ENCODE measurements around a stretch of chr13.

DNA sequence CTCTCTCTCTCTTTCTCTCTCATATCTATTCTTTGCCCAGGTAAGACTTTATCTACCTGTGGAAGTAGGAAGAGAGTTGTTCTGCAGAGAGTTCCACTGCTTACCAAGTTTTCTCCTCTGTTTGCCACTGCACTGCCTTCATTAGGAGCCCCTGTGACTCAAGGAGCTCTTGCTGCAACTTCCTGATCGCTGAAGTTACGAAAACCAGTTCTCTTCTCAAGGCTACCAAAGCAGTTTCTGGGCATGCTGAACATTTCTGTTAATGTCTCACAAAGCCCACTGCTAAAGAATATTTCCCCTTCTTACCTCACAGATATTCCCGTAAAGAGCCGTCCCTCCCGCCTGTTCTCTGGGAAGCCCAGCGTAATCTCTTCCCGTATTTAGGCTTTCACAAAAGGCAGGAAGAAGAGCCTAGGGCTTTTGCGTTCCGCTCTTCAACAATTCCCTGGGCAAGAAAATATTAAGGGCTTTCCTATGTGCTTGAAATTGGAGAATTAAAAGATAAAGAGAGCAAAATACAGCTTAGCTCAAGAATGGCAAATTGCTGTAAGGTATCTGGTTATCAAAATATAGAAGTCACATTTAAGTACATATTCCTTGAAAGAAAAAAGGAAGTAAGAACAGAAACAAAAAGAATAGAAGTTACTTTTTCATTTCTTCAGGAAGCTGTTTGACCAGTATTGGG, 82.7 kb upstream of the OXGR1 start:
- PRO-cap = no peak

DNA sequence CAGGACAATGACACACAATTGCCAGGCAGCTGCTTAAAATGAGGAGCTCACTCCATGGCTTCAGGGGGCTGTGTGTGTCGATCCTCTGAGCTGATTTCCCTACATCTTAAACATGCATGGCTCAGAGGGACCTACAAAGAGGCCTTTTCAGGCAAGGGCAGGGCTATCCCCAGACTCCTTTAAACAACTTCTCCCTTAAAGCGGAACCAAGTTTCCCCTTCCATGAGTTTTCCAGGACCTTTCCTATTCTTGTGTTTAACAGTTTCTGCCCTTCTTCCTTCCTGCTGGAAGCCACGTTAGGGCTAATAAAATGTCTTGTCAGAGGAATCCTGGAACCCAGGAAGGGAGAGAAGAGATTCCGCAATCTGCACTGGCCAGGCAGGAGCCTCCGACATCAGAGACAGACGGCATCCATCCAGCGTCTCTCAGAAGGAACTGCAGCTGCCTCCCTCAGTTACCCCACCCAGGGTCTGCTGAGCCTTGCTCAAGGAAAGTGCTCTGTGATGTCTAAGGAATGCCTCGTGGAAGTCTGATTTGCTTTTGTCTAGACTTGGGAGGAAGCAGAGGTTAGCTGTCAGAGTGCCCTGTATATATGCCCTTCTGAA, 107.2 kb upstream of the MBNL2 start:
- PRO-cap = no peak

DNA sequence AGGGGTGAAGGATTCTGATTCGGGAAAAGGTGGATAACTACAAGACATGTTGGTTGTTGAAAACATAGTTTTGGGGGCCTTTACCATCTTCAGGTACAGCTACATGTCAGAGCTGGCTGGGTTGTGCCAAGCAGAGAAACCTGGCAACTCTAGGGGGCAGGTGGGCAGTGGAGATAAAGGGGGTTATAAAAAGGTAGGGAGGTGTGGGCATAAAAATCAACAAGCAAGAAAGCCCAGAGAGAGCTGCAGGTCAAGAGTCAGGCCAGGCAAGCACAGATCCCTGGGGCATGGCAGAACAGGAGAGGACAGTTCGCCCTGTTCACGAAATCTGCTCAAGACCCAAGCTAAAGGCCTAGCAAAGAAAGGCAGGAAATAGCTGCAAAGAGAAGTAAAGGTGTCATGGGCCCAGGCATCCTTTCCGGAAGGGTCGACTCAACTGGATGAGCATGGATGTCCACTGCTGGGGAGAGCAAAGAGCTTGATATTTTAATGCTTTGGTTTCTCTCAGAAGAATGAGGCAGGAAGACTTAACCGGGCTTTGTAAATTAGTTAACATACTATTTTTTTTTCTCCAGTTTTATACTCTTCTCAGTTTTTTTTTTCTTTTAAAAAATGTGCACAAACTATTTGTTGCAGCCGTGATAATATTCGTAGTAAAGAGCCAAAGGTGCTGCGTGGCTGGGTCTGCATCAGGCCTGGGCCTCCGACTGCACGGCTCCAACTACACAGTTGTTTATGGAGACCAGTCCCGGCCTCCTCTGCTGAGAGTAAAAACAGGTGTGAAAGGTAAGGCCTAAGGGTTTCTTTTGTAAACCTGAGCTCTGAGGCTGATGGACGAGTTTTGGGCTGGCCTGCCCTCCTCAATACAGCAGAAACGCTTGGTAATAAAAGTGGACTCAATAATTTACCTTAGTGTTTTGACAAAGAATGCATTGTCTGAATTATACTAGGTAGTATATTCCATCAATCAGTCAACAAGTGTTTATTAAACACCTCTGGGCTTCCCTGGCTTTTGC, 3.6 kb downstream of the MBNL2 start:
- PRO-cap = no peak

- PRO-cap = no peak
Observed at GRCh38 chr13:97234131-97235362, 12.4 kb downstream of the MBNL2 start.

DNA sequence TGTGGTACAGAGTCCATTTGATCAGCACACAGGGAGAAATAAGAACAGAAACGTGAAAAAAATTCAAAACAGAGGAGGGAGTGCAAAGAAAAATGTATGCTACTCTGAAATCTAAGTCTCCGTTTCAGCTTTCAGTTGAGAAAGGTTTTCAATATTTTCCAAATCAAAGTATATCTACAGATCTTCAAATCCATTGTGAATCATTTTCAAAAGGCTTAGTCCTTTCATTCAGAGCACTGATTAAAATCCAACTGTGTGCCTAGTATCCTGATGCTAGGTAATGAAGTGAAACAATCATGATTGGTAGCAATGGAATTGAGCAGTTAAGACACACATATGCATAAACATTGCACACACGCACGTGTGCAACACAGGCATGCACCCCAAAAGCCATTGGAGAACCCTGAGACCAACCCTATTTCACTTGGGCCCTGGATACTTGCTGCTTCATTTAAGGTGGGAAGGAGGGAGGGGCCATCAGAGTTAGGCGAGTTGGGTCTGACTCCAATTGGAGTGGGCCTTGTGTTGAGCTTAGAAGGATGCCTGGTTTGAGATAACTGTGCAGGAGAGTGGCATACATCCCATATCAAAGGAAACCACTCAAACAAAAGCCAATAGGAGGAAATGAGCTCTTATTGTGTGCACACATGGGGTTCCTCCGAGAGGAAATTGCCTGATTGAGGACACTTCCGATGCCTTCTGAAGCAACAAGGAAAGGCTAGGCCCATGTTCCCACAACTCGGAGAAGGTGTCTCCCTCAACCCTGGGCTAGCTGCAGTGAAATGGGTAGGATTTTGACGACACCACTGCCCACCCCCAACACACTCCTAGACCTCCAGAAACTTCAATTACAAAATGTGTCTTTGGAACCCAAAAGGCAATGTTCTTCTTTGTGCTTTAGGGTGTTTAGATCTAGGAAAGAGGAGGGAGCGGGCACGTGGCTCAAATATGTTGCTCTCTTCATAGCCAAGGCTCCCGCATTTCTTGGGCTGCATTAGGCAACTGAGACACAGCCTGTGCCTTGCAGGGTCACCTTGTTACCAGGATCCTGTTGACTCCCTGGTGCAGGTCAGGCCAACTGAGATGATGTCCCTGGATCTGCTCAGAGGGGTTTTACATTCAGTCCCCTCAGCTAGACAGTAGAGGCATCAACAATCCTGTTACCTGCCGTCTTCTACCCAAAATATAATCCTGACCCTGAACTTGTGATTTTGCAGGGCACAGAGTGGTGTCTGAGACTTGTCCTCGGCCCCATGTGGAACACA, 19.6 kb downstream of the MBNL2 start:
- PRO-cap = no peak

DNA sequence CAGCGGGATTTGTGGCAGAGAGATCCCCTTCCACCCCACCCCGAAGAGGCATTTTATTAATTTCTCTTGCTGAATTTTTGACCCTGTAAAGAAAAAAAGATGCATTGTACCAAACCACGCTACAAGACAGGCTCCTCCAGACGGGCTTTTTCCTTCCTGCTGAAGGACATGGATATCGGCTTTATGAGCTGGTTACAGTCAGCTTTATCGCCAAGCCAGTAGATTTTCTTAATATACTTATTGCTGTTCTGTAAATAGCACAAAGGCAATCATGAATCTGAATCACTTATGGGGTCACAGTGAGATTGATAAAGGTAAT, 24.5 kb downstream of the MBNL2 start:
- PRO-cap = no peak

DNA sequence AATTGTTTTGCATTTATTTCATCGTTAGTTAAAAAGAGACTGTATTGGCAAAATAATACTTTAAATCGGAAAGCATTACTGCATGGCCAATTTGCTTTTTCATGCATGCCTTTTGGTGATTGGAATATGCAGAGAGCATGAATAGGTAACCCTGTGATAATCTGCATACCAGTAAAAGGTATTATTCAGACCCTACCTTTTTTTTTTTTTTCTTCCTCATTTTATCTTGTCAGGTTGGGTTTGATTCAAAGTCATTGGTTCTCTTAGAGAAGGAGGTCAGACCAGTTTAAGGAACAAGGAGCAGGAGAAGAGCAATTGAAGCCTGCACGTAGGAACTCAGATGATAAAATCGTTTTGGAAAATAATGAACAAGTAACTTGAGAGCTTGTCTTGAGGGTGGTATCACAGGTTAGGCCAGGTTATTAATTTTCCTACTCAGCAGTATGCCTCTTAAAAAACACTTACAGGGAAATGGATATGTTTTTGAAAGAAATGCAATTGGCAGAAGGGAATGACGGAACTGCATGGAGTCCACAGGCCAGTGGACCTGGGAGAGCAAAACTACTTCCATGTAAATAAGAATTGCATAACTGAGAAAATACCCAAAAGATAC, 34.9 kb downstream of the MBNL2 start:
- PRO-cap = no peak

DNA sequence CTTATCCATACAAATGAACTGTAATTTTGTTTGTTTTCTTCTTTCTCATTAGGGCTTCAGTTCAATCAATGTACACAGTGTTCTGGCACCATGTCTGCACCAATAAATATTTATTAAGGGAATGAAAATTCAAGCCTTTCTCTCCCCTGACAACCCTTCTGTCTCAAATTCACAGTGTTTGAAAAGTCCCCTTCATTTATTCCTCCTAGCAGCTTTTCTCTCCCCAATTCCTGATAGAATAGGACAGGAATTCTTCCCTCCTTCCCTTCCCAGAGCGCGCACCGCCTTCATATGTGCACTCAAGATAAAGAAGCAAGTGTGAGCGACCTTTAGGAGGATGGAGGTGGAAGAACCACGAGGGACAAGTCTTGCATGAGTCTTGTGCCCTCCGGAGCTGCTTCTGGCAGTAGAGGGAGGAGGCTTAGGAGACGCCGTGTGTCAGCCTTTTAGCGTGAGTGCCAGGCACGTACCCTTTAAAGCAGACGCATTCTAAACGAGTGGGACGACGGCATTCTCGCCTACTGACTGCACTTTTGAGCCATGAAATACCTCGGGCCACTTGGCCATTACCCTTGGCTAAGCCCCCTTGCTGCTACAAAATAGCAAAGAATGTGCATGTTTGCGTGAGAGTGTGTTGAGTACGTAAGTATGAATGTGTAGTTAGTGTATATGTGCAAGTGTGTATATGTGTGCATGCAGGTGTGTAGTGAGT, 95.4 kb upstream of the RAP2A start:
- PRO-cap = no peak

- PRO-cap = no peak
Observed at GRCh38 chr13:97368182-97368966, 65.6 kb upstream of the RAP2A start.

DNA sequence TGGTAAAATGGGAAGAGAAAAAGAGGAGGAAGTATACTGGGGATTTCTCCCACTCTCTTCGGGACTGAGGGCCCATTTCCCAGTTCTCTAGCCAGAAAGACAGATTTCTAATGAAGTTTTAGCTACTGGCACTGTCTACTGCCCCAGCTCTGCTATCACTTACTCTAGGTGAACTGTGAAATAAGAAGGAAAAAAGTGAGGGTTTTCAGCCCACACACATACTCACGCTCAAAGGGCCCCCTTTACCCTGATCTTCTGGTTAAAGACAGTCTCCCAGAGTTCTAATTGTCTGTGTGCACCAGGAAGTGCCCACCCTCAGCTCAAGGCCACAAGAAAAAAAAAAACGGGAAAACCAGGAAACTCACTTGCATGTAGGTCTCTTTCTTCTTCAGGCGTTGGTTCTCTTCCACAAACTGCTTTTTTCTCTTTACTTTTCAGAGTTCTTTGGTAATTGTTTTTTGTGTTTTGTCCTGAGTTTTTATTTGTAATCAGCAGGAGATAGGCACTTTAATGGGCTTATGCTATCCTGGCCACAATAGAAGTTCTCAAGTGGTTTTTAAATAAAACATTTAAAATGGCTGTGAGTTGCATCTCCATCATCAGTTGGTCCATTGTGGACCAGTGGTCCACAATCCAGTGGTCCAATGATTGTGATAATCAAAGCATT, 22.1 kb downstream of the RAP2A start:
- PRO-cap = no peak

DNA sequence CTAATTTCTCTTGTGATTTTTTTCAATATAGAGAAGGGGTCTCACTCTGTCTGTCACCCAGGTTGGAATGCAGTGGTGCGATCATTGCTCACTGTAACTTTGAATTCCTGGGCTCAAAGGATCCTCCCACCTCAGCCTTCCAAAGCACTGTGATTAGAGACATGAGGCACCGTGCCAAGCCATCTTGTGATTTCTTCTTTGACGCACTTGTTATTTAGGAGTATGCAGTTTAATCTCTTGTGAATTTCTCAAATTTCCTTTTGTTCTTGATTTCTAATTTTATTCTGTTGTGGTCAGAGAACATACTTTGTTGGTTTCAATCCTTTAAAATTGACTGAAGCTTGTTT, 14.4 kb downstream of the IPO5 start:
- PRO-cap = no peak

DNA sequence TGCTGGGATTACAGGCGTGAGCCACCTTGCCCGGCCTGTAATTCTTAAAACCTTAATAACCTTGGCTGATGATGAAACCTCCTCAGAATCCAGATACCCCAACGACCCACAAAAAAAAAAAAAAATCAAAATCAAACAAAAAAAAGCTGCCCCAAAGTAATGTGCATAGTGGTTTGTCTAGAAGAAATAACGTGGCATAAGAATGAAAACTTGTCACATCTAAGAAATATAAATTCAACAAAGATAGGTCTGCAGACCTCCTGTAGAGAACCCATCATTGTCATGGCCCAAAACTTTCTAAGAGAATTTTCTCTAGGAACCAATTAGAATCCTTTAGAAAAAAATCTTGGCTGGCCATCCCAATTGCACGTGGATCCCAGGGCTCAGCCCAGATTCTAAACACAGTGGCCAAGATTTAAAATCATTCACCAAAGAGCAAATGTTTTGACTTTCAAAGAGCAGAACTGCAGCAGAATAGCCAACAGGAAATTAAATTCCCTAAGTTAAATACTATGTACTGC, 21.2 kb downstream of the IPO5 start:
- PRO-cap = no peak

DNA sequence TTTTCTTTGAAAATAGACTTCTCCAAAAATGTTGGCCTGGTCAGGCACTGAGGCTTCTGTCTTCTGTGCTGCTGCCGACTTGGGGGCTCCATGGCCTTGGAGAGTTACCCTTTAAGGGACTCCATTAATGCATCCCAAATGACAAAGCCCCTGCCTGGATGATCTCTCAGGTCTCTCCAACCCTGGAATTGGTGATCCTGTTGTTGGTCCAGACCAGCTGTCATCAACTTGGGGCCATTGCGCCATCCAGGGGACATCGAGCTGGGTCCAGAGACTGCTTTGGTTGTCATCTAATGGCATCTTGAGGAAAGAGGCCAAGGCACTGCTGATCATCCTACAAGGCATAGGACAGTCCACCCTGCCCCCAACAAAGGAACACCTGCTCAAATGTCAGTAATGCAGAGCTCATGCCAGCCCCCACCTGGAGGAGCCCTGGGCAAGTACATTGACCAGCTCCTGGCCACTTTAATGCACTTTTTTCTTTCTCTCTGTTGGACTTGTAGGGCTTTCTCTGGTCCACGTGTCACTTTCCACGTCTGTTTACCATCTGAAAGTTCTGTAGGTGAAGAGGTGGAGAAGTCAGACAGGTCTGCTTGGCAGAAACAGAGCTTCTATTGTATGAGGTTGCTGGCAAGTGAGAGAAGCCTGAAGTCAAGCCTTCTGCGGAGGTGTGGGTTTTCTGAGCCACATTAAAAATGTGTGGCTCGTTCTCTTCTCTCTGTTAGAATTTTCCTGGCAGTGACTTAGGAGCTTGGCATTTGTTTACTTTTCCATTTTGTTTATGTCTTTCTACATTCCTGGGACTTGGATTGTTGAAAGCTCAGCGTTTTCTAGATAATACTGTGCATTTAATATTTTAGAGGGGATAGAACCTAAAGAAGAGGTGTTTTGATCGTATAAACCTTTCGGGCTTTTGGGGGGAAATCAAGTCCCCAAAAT, 124.0 kb upstream of the RNF113B start:
- PRO-cap = no peak

GRCh38 chr13:98385588-98386113, 191.3 kb downstream of the STK24 start:
- PRO-cap = no peak

DNA sequence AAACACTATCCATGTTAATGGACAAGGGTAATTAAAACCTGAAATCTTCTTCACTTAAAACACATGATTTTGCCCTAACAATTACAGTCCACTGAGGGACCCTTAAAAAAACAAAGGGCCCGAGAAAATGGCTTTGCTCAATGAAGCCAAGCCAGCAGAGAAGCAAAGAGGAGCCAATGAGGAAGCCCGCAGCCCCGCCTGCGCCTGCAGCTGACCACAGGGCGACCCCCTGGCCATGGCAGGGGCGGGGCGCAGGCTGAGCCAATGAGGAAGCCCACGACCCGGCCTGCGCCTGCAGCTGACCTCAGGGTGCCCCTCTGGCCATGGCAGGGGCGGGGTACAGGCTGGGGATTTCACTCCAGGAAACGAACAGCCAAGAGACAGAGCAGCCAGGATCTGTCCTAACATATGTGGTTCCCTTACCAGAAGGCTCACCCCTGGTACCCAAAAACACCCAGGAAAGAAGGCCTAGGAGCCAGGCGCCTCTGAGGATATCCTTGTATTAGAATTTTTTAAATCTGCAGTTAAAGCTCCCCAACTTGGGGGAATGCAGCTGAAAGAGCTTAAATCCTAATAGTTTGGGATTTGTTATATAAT, 101.4 kb downstream of the STK24 start:
- PRO-cap = no peak

DNA sequence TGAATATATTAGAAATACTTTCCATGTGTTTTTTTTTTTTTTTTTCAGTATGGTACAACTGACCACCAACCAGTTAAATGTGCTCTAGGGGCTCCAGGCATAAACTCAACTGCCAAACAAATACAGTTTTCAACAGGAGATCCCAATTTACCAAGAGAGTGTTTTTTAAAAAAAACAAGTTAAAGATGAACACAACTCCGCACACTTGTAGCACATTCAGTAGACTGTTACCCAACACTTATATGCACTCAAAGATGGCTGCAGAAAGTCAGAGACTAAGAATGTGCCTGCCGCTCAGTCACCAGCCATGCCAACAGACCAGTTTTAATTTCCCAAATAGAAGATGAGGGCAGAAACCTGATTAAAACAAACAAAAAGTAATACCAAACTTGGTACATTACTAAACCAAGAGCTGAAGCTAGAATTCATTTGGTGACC, 73.9 kb downstream of the STK24 start:
- PRO-cap = no peak

- PRO-cap = no peak
Observed at GRCh38 chr13:98575286-98575874, 1.5 kb downstream of the STK24 start.

- PRO-cap = no peak
Observed at GRCh38 chr13:98918663-98919218, 59.1 kb downstream of the DOCK9 start.

GRCh38 chr13:98985032-98985465, 7.2 kb upstream of the DOCK9 start:
- PRO-cap = no peak

- PRO-cap = no peak
Observed at GRCh38 chr13:99062365-99063299, 84.8 kb upstream of the DOCK9 start.